Cardiac atrium fibroblast (primary cell): ENCODE measurements around the genes ENSG00000188897 and LITAF.

- RAMPAGE, long total RNA = no peak
Observed at GRCh38 chr16:10982544-10983232, 38.3 kb downstream of the CLEC16A start.

GRCh38 chr16:10992751-10993317 lies 48.5 kb downstream of the CLEC16A start:
- RAMPAGE, long total RNA = no peak

DNA sequence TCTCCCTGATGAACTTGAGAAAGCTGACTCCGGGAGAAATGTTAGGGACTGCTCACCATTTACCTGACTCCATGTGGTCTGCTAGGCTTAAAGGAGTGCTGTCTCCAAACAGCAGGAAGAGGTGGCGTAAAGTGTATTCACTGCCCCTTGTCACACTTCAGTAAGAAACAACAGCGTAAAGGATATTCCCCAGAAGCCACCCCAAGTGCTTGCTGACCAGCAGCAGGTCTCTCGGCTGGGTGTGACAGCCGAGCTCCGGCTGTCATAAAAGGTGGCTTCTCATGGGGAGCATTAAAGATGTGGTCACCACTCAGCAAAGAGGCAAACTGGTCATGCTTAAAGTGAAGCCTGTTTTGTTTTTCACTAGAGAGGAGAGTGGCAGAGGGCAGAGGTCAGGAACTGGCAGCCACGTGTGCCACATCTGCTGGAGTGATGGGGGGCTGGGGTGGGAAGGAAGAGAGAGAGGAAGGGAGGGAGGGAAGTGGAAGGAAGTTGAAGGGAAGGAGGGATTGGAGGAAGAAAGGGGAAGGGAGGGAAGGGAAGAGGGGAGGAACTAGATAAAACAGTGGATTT lies 119.2 kb downstream of the CLEC16A start:
- RAMPAGE, long total RNA = no peak

- RAMPAGE, long total RNA = no peak
Observed at GRCh38 chr16:11106788-11107239, 149.2 kb downstream of the SOCS1 start.

DNA sequence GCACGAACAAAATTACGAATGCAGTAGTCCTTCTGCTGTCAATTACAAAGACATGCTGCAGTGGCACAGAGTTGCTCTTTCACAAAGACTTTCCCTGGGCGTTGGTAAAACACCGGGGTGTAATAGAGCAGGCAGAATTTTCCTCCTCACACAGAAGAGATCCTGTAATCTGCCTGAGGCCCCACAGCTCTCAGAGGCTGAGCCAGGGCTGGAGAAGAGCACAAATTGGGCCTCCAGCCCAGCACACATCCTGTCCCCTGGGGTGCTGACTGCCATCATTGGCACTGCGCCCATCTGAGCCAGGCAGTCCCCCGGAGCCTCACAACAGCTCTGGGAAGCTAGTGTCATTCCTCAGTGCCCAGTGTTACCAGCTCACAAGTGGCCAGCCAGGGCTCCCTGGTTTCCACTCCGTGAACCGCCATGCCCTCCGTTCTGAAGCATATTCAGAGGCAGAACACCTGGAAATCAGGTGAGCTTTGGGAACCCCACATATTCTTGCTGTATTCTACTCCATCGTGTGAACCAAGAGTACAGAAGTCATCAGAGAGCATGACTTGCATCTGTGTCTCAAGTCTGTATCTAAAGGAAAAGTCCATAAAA lies 119.4 kb downstream of the SOCS1 start:
- RAMPAGE, long total RNA = no peak

DNA sequence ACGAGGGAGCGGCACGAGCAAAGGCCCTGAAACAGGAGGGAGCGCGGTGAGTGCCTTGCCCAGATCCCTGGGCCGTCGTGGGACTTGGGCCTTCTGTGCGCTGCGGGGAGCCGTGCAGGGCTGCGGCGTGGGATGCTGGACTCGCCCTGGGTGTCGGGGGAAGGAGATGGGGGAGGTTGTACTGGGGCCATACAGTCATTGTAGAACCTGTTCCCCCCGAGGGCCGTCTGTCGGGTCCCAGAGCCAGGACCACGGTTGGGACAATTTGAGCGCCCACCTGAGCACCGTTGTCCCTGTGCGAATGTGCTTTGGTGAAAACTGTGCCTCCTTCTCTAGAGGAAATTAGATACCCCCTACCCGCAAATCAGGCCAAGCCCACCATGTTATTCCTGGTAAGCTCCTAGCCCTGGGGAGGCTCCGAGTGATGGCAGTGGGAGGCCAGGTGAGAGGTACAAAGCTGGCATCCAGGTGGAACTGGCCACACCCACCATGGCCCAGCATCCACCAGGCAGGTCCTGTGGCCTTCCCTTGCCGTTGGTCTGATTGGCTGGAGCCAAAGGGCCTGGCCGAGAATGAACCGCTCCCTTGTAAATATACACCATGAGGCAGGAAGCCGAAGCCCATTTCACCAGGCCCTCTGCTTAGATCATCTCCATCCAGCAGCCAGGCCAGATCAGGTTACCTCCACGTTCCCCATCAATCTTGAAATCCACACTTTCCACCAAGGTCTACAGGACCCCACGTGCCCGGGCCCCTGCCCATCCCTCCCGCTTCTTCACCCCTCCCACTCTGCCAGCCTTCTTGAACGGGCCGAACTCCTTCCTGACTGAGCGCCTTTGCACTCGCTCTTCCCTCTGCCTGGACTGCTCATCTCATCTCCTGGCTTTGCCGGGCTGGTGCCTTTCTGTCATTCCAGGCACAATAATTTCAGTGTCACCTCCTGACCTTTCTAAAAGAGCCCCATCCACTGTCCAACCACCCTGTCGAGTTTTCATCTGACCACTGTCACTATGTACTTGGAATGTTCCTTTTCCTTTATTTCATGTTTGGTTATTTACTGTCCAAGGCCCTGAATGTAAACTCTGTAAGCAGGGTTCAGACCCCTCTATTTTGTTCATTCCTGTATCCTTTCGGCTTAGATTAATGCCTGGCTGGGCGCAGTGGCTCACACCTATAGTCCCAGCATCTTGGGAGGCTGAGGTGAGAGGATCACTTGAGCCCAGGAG lies 5.9 kb downstream of the SOCS1 start:
- RAMPAGE, long total RNA = no peak

DNA sequence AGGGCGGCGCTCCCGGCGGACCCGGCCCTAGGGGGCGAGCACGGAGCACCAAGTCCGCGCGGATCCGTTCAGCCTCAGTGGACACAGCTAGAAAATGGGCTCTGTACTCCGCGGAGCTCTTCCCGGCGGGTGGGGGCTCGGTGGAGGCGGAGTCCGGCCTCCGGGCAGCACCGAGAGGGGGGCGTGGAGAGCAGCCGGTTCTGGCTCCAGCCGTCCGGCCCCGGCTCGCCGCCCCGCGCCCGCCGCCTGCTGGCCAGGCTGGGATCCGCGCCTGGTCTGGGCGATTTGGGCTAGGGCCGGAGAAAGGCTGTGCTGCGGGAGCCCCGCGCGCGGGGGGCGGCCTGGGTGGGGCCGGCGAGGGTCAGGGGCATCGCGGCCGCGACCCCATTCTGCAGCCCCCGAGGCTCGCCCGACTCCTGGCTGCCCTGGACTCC lies 385 bp downstream of the SOCS1 start:
- RAMPAGE, long total RNA = no peak

- RAMPAGE, long total RNA = no peak
Observed at GRCh38 chr16:11263860-11264184, 5.3 kb downstream of the TNP2 start.

DNA sequence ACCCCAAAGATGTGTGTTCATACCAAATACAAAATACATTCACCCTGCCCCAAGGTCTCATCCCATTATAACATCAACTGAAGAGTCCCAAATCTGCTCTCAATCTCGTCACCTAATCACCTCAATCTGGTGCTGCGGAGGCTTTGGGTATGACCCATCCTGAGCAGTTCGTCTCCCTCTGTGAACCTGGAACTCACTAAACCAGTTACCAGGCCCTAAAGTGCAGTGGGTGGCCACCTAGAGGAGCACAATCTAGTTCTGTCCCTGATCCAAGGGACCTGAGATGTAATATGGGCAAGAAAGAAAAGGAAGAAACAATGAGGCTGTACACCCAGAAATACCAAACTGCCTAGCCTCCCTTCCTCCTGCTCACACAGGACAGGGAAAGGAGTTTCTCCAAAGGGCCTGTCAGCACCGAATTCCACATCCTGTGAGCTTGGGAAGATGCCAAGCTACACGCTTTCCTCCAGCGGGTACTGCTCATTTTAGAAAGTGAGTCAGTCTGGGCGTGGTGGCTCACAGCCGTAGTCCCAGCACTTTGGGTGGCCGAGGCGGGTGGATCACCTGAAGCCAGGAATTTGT lies 12.4 kb downstream of the RMI2 start:
- RAMPAGE, long total RNA = no peak

- RAMPAGE, long total RNA = no peak
Observed at GRCh38 chr16:11527065-11527264, at the start of gene ENSG00000188897. ENSG00000188897 (minus strand) TSS chr16:11527247.

DNA sequence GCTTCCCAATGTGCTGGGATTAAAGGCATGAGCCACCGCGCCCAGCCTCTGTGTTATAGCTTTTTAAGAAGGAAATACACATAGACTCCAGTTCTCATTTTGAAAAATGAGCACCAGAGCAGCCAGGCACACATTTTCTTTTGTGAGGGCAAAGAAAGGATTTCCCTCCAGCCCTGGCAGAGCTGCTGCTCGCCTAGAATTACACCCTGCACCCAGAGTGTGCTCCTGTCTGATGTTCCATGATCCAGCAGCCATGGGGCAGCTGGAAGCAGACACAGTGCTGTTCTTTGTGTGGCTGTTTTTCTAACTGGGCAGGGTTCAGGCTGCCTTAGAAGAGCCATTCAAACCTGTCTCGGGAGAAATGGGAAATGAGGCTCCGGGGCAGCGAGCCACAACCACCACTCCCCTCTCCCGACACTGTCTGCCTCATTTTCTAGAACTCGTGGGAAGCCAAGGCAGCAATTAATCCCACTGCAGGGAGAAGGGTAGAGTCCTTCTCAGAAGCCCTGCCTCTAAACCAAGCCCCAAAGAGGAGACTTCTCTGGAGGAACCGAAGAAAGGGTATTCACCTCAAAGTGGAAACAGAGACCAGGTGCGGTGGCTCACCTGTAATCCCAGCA lies 28.9 kb downstream of the LITAF start:
- RAMPAGE, long total RNA = no peak

DNA sequence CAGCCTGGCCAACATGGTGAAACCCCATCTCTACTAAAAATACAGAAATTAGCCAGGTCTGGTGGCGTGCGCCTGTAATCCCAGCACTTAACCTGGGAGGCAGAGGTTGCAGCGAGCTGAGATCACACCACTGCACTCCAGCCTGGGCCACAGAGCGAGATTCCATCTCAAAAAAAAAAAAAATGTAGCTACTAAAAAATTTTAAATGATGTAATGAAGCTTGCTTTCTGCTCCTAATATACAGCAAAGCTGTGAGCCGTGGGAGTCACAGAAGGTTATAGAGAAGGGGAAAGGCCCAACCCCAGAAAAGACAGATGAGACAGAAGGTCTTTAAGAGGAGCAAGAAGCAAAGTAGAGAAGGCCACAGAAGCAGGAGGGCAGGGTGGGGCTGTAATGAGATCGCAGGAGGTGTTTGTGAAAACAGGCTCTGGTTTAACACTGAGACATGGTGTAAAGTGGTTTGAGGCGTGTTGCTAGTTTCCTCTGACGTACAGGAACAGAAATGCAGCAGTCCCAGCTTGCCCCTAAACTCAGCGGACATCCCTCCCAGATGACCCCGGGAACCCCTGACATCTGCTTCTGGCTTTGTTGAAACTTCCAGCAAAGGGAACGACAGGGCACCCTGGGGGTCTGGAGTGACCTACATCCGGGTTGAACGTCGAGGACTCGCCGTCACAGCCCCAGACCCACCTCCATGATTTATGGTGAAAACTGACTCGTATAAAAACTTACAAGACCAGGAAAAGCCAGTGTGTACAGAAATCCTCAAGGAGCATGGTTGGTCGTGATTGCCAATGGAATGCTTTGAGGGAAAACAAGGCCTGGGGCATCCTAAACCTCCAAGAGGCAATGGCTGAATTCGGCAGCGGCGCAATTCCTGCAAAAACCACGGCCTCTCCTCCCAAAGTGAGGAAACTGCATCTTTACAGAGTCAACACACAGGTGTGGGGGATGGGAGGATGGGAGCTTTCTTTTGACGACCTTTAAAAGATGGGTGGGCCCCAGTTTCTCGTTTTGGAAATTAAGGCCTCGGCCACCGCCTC lies 26.0 kb downstream of the LITAF start:
- RAMPAGE, long total RNA = no peak

DNA sequence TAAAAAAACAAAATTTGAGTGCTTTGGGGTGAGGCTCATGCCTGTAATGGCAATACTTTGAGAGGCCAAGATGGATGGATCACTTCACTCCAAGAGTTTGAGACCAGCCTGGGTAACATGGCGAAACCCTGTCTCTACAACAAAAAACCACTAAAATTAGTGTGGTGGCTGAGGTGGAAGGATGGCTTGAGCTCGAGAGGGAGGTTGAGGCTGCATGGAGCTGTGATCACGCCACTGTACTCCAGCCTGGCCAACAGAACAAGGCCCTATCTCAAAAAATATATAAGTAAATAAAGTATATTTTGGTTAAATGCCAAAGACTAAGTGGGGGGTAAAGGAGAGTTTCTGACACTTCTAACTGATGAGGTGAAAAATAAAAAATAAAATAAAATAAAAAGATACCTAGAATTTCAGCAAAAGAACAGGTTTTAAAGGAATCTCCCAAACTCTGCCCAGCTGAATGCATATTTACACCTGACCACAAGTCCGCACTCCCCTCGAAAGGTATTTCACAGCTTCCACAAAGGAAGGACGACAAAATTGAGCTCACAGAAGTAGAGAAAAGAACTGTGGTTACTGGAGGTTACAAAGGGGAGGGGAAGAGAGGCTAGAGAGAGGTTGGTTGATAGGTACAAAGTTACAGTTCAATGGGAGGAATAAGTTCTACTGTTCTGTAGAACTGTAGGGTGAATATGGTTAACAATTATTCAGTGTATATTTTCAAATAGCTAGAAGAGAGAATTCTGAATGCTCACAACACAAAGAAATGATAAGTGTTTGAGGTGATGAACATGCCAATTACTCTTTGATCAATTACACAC lies 5.2 kb downstream of the LITAF start:
- RAMPAGE, long total RNA = no peak

GRCh38 chr16:11584440-11585075 lies 2.2 kb downstream of the LITAF start:
- RAMPAGE, long total RNA = no peak

GRCh38 chr16:11586706-11587778 lies at the start of gene LITAF:
LITAF (minus strand) TSS chr16:11586919.
- RAMPAGE, long total RNA = start-site peak on the minus strand at chr16:11586910-11586957, 55 and 58 reads in 2 replicates; start-site peak on the minus strand at chr16:11587163-11587238, 104 and 8 reads in 2 replicates

GRCh38 chr16:11706180-11707124 lies 36.2 kb downstream of the TXNDC11 start:
- RAMPAGE, long total RNA = no peak

GRCh38 chr16:11707673-11707980 lies 35.0 kb downstream of the TXNDC11 start:
- RAMPAGE, long total RNA = no peak

DNA sequence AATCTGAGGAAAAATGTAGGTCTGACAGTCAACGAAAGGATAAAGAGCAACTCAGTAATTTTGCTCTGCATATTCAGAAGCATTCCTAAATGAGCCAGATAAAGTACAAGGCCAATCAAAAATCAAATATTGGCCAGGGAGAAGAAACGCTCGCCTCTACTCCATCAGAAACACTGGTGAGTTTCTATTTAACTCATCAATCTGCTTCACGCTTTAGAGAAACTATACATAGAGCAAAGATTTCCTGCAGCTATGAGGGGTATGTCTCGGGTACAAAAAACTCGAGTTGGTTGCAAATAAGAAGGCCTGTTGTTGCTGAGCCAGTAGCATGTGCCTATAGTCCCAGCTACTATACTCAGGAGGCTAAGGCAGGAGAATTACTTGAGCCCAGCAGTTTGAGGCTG lies 3.6 kb downstream of the TXNDC11 start:
- RAMPAGE, long total RNA = no peak

GRCh38 chr16:11783273-11784322 lies 13.5 kb downstream of the ZC3H7A start:
- RAMPAGE, long total RNA = no peak

- RAMPAGE, long total RNA = no peak
Observed at GRCh38 chr16:12036967-12037442, 60.5 kb downstream of the SNX29 start.